A375 (cell line): ENCODE data around the genes CLK1 and FAM117B.

GRCh38 chr2:200741842-200742269 lies 69.9 kb upstream of the BZW1 start:
- RAMPAGE, long total RNA: no peak

DNA sequence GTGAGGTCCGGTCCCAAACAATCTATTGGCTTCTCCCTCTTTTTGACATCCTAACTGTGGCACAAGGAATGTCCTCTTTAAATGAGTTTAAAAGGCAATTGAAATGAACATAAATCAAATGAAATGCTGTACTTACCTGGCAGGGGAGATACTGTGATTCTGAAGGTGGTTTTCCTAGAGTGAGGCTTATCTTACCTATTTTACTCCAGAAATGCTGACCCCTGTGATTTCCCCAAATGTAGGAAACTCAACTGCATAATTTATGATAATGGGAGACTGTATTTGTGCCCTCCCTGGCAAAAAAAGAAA lies 36.3 kb upstream of the BZW1 start:
- RAMPAGE, long total RNA: no peak

GRCh38 chr2:200788271-200788805 lies 23.4 kb upstream of the BZW1 start:
- RAMPAGE, long total RNA: no peak

DNA sequence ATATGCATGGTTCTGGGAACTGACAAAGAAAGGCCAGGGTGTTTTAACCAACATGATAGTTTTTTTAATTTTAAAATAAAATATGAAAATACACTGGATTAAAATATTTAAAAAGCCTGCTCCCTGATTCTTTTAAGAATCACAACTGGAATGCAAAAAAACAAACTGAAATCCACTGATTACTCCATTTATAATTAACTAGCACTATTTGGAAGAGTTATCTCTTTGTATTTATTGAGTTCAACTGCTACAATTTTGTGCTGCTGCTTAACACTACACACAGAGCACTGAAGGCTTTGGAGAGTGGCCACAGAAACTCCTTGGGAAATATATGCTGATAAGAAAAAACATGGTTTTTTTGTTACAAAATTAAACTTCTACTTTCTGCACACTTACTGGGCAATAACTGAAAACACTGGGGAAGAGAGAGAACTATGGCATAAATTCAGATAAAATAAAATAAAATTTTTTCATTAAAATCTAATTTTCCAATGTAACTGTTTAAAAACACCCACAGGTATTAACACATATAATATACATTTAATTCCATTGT lies 19.8 kb upstream of the BZW1 start:
- RAMPAGE, long total RNA: no peak

DNA sequence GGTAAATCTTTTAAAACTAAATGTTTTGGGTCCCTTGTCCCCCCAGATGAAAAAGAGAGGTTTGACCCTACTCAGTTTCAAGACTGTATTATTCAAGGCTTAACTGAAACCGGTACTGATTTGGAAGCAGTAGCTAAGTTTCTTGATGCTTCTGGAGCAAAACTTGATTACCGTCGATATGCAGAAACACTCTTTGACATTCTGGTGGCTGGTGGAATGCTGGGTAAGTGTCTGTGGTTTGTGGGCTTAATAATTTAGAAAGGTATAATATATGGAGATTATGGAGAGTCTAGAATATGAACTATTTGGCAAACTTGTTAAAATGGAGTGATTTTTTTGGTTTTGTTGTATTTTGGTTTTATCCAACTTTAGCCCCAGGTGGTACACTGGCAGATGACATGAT lies 3.6 kb downstream of the BZW1 start:
- RAMPAGE, long total RNA: no peak

DNA sequence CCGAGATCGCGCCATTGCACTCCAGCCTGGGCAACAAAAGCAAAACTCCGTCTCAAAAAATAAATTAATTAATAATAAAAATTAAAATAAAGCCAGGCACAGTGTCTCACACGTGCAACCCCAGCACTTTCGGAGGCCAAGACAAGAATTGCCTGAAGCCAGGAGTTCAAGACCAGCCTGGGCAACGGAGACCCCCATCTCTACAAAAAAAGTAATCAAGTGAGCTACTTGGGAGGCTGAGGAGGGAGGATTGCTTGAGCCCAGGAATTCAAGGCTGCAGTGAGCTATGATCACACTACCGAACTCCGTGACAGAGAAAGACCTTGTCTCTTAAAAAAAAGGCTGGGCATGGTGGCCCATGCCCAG lies 18.9 kb downstream of the BZW1 start:
- RAMPAGE, long total RNA: no peak

GRCh38 chr2:200864533-200865546 lies at the start of gene CLK1:
Gene CLK1, minus strand, starts transcription at chr2:200864658.
- RAMPAGE, long total RNA: start-site peak on the minus strand at chr2:200864619-200864728, 64 and 39 reads in 2 replicates

DNA sequence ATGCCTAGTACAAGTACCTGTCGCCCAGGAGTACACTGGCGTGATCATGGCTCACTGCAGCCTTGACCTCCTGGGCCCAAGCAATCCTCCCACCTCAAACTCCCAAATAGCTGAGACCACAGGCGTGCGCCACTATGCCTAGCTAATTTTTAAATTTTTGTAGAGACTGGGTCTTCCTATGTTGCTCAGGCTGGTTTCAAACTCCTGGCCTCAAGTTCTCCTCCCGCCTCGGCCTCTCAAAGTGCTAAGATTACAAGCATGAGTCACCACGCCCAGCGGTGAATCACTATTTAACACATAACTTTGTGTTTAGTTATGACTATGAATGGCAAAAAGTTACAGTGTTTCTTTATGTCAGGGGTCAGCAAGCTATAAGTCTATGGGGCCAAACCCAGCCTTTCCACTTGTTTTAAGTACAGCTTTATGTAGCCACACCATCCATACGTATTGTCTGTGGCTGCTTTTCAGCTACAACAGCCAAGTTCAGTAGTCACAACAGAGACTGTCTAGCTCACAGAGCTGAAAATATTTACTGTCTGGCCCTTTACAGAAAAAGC lies 18.8 kb downstream of the ORC2 start:
- RAMPAGE, long total RNA: no peak

DNA sequence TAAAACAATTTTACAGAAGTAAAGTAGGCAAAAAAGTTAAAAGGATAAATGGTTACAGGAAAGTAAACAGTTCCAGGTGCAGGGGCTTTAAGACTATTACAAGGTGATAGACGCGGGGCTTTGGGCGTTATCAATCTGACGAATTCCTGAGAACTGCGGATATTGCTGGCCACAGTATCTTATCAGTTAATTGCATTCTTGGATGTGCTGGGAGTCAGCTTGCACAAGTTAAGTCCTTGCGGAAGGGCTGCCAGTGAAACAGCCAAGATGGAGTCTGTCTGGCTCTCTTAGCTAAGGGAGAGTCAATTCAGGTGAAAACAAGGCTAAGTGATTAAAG lies 10.2 kb downstream of the CFLAR start:
- RAMPAGE, long total RNA: no peak

GRCh38 chr2:201127487-201128056 lies 11.6 kb downstream of the CFLAR start:
- RAMPAGE, long total RNA: no peak

DNA sequence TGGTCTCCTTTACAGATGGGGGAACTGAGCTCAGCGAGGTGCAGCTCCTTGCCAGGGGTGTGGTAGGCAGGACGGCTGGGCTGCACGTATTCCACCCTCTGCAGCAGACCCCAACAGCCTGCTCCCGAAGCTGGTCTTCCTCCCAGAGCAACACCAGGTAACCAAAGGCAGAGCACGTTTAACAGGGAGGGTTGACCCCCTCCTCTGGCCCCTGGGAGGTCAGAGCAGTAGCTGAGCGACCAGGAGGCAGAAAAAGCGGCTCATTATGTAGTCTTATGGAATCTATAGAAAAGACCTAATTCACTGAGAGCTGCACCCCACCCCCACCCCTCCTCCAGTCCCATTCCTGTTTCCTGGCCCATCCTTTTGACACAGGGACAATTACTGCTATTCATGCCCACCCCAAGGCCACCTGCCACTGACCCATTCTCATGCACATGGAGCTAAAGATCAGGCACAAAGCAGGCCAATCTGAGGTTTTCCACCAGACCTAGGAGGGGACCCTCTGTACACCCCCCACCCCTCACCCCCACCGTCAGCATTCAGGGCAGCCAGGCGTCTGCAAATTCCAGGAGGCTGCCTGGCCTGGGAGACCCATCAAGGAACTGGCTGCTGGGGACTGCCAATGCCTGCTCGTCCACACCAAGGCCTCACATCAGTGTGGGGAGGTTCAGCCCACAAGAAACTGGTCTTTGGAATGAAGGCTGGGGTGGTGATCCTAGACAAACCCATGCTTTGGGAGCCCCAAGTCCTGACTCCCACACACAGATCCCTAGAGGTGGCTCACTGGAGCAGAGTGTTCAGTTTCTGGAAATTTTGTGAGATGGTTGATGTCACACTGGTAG lies 60.8 kb upstream of the FZD7 start:
- RAMPAGE, long total RNA: no peak

DNA sequence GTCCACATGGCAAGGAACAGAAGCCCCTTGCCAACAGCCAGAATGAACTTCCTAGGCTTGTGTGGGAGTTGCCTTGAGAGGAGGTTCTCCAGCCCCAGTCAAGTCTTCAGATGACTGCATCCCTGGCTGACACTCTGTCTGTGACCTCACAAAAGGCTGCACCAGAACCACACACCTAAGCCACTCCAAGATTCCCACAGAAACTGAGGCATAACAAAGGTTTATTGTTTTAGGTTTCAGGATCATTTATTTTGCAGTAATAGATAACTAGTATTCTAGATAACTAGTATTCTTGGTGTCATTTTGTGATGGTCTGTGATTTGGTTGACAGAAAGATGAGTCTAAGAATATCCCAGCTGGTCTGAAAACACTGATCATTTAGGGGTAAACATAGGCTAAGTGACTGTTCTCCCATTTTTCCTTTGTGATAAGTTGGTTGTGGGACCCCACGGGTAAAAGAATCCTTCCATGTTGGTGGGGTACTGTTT lies 43.9 kb downstream of the KIAA2012 start:
- RAMPAGE, long total RNA: no peak

DNA sequence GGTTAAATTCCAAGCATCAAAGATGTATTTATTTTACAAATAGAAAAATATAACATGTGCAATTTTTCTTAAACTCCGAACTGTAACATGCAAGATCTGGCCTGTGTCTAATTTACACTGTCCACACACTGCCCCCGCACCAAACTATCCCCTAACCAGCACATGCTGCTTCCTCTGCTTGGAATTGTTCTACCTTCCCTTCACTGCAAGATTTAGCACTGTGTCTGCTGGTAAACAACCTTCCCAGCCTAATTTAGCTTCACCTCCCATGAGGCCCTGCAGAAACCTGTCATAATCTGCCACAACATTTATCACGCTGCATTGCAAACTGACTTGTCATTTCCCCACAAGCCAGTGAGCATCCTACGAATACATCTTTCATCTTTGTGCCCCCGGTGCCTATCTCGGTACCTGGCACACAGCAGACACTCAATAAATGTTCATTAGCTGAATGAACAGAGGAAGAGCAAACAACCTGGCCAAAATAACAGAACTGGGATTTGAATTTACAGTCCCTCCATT lies 76.9 kb downstream of the SUMO1 start:
- RAMPAGE, long total RNA: no peak

GRCh38 chr2:202297105-202297540 lies 31.6 kb downstream of the NOP58 start:
- RAMPAGE, long total RNA: no peak

DNA sequence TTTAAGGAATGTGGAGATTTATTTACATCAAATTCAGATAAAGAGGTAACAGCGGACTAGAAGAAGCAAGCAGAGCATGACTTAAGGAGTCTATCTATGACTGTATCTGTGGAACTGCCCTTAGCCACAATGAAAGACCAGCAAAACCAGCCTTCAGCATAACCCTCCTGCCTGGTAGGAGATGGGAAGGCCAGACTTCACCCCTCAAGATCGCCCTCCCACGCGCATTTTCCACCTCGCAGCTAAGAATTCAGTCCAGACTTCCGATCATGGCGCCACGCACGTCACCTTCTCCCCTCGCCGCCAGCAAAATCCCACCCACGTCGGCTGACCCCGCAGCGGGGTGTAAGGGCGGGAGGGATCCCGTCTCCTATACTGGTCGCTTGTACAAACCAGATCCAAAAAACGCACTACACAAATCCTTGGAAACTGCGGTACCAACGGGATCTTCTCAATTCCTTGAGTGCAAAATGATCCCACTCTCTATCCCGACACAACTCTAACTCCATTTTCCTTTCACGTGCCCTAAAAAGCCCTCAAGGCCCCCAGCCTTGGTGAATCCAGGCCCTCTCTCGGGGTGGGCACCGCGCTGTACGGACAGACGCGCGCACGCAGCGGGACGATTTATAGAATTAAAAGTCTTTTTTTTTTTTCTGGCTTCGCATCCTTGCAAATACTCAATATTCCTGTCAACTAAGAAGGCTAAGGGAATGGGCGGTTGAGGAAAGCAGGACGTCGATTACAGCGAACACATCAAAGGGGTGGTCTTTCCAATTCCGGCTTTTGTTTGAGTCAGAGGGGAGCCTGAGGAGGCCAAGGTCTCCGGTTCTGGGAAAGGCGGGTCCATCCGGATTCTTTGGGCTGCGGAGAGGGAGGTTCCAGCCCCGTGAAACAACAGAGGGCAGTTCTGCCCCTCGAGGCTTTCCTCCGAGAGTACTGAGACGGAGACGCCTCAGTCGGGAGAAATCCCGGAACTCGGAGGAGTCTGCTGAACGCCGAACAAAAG lies 892 bp upstream of the BMPR2 start:
- RAMPAGE, long total RNA: no peak

DNA sequence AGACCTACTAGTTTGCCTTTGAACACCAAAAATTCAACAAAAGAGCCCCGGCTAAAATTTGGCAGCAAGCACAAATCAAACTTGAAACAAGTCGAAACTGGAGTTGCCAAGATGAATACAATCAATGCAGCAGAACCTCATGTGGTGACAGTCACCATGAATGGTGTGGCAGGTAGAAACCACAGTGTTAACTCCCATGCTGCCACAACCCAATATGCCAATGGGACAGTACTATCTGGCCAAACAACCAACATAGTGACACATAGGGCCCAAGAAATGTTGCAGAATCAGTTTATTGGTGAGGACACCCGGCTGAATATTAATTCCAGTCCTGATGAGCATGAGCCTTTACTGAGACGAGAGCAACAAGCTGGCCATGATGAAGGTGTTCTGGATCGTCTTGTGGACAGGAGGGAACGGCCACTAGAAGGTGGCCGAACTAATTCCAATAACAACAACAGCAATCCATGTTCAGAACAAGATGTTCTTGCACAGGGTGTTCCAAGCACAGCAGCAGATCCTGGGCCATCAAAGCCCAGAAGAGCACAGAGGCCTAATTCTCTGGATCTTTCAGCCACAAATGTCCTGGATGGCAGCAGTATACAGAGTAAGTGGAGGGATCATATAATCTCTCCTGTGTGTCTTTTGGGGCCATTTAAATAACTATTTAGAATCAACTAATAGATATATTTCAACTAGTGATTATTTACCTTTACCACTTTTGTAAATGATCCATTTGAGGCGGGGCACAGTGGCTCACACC lies 78.7 kb upstream of the FAM117B start:
- RAMPAGE, long total RNA: no peak

- RAMPAGE, long total RNA: no peak
These were observed at the start of gene FAM117B for GRCh38 chr2:202634269-202635239. Gene FAM117B, plus strand, starts transcription at chr2:202634969.

DNA sequence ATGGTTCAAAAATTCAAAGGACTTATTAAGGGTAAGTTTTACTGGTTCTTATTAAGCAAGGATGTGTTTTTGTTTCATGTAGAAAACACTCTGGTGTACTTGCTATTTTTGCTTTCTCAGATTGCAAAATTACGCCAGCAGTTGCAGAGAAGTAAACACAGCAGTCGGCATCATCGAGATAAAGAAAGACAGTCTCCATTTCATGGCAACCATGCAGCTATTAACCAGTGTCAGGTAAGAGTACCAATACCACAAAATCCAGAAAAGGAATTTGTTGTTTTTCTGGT lies 91.3 kb downstream of the FAM117B start:
- RAMPAGE, long total RNA: no peak

GRCh38 chr2:202766137-202766873 lies 105.3 kb downstream of the ICA1L start:
- RAMPAGE, long total RNA: no peak

- RAMPAGE, long total RNA: no peak
These were observed 53.6 kb downstream of the NBEAL1 start for GRCh38 chr2:203068281-203068669.